ENCODE results near the gene SH3BP5.

GRCh38 chr3:14178994-14179720 is 540 bp downstream of the LSM3 start:
- RRBS, result no CpG with 5 or more reads among the region's 8 CpGs

GRCh38 chr3:14235804-14236487 is 57.3 kb downstream of the LSM3 start:
- RRBS, result no CpG with 5 or more reads among the region's 10 CpGs

- RRBS, result no CpG with 5 or more reads among the region's 8 CpGs
Observed at GRCh38 chr3:14272806-14273573, 94.4 kb downstream of the LSM3 start.

DNA sequence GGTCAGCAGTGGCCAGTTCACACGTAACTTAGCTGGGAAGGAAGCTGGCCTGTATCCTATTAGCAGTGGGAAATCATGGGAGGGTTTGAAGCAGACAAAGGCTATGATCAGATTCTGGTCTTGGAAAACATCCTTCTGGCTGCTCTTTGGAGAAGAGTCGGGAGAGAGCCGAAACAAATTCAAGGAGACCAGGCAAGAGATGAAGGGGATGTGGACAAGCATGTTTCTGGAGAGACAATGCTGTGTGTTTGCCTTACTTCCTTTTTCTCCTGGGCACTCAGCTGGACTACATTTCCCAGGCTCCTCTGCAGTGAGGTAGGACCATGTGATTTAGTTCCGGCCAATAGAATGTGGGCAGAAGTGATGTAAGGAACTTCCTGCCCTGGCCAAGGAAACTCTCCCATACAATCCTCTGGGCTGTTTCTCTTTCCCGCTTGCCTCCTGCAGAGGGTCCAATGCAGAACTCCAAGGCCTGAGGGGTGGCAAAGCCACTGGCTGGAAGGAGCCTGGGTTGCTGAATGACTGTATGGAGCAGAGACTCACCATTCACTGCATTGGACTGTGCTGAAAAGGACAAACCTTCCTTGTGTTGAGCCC is 82.8 kb upstream of the SLC6A6 start:
- RRBS, result no CpG with 5 or more reads among the region's 5 CpGs

- RRBS, result no CpG with 5 or more reads among the region's 11 CpGs
Observed at GRCh38 chr3:14364326-14365002, 37.9 kb upstream of the SLC6A6 start.

GRCh38 chr3:14369539-14370412 is 32.6 kb upstream of the SLC6A6 start:
- RRBS, result no CpG with 5 or more reads among the region's 12 CpGs

DNA sequence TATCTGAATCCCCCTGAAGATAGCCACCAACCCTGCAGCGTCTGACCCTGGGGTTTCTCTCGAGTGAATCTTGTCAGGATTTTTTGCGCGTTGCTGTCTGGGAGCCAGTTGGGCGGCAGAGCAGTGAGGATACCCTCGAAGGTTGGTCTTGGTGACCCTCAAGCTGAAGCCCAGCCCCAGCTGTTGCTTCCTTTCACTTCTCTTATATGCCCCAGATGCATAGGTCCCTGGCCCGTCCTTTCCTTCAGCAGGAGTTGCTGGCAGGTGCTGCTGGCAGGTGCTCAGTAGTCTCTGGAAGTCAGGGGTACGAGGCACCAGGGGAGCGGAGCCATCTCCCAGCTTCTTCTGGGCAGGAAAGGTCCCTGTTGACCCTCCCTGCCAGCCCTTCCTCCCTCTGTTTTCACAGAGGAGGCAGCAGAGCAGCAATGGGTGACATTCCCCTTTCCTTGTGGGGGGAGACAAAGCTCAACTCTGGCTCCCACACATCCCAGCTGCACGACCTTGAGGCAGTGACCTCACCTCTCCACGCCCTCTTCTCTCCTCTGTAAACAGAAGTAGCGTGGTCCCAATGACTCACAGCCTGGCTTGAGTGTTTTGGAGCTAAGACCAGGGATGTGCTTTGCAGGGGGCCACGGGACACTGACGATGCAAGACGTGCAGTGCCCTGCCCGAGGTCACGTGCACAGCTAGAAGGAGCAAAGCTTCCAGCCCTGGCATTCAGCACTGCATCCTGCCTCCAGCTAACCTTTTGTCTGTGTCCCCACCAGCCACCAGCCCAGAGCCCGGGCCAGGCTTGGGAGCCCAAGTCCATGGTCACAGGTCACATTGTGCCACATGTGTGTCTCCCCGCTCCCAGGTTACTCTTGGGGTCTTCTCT is 49.6 kb downstream of the SLC6A6 start:
- RRBS, result no CpG with 5 or more reads among the region's 19 CpGs

DNA sequence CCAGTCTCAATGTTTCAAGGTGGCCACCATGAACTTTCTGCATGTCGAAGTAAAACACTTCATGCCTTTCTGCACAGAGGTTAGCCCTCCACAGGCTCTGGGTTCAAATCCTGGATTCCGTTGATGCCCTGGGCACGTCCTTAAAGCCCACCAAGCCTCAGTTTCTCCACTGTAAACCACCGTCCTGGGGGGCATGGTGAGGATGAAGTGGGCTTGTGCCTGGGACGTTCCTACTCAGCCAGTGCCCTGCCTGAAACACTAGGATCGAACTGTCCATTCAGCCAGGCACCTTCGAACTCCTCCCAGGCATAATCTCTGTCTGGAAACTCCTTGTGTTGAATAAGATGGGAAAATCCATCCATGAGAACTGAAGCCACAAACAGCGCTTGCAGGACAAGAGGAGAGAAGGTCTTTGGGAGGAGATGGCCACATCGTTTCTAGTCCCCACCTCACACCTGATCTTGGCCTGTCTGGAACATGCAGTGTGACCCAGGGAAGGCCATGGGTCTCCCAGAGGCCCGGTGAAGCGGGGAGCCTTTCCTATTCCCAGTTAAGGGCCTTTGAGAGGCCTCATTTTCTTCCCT is 62.5 kb downstream of the SLC6A6 start:
- RRBS, result no CpG with 5 or more reads among the region's 11 CpGs

DNA sequence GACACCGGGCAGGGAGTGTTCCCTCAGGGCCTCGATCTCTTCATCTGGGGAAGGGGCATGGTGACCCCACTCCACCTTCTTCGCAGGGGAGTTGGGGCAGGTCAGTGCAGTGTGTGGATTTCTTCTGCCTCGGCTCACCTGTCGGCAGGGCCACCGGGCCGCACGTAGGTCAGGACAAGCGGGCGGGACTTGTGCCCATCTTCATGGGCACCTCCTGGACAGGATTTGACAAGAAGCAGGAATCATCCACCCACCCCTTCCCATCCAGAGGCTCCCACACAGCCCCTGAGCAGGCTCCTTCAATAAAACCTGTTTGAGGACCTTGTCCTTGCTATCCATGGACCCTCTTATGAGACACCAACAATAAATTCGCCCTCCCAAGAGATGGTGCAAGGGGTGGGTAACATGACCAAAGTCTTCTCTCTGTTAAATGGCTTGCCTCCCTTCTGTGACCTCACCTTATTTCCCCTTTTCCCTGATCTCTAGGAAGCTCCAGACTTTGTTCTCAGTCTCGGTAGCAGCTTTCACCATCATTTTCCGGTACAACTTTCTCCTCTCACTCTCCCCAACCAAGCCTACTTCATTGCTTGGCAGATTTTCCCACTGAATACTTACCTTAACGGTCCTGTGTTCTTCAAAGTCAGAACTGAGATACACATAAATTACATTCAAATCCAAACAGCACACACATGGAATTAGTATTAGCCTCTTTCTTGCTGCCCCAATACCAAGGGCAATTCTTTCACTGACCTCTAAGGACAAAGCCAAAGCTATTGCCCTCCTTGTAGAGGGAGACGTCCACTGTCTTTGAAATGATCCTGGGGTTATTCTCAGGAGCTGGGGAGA is 17.1 kb downstream of the GRIP2 start:
- RRBS, result no CpG with 5 or more reads among the region's 15 CpGs

DNA sequence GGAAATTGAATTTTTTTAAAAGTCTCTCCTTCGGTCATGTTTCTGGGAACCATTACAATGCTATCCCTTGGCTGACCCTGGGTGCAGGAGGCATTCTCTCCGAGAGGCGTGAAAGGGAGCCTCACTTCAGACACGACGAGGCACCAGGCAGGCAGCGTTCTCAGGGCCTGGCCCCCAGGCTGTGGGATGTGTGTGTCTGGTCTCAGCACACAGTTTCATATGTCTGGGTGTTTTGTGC is 33.9 kb downstream of the FGD5 start:
- RRBS, result no CpG with 5 or more reads among the region's 6 CpGs

GRCh38 chr3:14946603-14946807 is 878 bp upstream of the NR2C2 start:
- RRBS, result no CpG with 5 or more reads among the region's 2 CpGs

DNA sequence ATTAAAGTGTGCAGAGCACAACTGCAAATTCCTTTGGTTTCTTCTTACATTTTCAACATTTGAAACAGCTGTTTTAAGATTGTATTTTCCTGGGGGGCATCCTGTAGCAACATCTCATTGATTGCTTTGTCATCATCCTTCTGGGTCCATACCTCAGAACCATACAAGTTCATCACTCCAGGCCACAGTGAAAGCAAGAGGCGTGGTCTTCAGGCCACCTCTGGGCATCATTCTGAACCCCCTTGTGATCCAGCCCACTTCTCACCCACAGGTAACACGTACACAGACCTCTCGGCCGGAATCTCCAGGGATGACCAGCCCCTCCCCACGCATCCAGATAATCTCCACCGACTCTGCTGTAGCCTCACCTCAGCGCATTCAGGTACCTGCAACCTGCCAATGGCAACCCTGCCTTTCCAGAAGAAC is 56.2 kb downstream of the NR2C2 start:
- RRBS, result no CpG with 5 or more reads among the region's 7 CpGs

- RRBS, result no CpG with 5 or more reads among the region's 4 CpGs
Observed at GRCh38 chr3:15032432-15033020, 32.6 kb downstream of the MRPS25 start.

GRCh38 chr3:15043368-15044292 is 21.5 kb downstream of the MRPS25 start:
- RRBS, result no CpG with 5 or more reads among the region's 11 CpGs

DNA sequence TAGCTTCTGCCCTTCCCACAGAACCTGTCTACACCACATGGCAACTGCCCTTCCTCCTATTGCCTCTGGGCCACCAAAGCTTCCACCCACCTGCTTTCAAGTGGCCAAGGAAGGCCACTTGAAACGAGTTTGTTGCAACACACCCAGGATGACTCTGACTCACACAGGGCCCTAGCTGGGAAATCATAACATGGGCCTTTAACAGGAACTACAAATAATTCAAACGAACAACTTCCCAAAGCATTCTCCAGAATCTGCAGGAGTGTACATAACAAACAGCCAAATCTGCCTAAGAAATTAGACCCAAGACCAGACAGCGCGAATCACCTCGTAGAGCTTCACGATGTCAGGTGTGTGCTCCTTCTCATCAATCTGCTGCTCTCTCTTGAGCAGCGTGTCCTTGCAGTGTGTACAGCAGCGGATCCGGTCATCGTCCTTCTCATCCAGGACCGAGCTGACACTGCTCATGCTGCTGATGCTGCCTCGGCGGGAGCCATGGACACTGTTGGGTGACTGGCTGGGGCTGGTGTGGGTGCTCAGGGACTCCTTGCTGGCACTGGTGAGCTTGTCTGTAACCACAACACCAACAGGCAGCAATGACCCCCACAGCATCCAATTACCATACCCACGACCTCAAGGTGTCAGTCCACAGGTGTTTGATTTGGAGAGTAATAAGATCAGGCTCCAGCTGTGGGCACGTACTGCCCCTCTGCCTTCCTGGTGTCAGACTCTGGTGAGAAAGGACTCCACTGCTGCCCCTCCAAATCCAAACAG is 16.7 kb downstream of the RBSN start:
- RRBS, result no CpG with 5 or more reads among the region's 15 CpGs

- RRBS, result no CpG with 5 or more reads among the region's 7 CpGs
Observed at GRCh38 chr3:15097880-15098324, 1.0 kb downstream of the RBSN start.

- RRBS, result no CpG with 5 or more reads among the region's 4 CpGs
Observed at GRCh38 chr3:15246510-15247734, 40.9 kb downstream of the CAPN7 start.

DNA sequence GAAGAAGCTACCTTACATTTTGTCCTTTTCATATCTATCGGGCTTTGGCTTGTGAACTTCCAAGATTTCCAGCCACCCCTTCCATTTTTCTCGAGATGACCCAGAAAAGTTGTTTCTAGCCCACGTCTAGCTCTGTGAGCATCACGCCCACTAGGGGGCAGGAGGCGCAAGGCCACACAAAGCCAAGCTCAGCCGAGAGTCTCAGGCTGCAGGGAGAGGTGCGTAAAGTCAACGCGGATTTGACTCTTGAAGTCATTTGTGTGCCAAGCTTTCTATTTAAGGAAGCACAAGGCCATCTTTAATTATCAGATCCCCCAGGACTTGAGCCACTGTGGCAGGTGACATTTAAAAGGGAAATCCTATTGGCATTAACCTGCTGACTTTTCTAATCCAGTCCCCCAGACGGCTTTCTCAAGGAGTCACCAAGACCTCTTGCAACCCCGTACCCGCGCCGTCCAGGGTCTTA is 62.0 kb downstream of the CAPN7 start:
- RRBS, result no CpG with 5 or more reads among the region's 14 CpGs

- RRBS, result 75% methylated on average over 6 of the region's 12 CpGs
Observed at GRCh38 chr3:15277598-15278349, 54.6 kb downstream of the SH3BP5 start.

GRCh38 chr3:15332042-15332950 is at the start of gene SH3BP5:
Gene SH3BP5 (minus strand): TSS chr3:15332586.
- RRBS, result 2% methylated on average over 42 of the region's 91 CpGs

Measured in HTR-8/SVneo (cell line).